Sigmoid colon (tissue), 4 donors: ENCODE data around the genes PAX5 and POLR1E.

- PRO-cap: no peak
- RAMPAGE, long total RNA, 4 experiments: no peak in any of the 4 experiments
These were observed 192.8 kb downstream of the MELK start for GRCh38 chr9:36765152-36766174.

DNA sequence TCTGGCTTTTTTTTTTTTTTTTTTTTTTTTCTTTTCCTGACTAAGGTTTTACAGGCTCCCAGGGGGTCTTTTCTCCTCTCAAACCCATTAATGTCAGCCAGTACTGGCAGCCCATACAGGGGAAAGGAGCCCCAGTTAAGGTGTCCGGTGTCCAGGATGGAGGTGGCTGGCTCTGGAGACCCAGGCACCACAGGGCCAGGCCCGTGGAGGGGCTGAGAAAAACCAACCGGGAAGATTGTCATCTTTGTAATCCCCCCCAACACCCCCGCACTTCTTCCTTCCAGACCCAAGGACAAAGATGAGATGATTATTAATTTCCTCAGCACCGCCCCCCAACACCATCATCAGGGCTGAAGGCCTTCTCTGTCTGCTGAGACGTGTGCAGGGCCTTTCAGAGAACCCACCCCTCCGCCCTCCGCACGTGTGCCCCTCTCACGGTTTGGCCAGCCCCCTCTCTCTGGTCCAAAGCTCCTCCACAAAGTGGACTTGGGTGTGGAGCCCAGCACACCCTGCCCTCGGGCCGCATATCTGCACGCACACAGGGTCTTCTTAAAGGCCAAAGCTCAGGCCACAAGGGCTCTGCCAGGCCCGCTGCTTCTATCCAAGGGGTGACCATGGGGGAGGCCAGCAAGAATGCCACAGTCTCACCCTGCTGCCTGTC is 32.1 kb downstream of the PAX5 start:
- PRO-cap: no peak
- RAMPAGE, long total RNA, 4 experiments: no peak in any of the 4 experiments

- PRO-cap: no peak
- RAMPAGE, long total RNA, 4 experiments: no peak in any of the 4 experiments
These were observed at the start of gene PAX5 for GRCh38 chr9:37033941-37034662. TSS of gene PAX5 (minus strand) at chr9:37034268.

GRCh38 chr9:37037632-37038602 is 3.8 kb upstream of the PAX5 start:
- PRO-cap: no peak
- RAMPAGE, long total RNA, 4 experiments: no peak in any of the 4 experiments

GRCh38 chr9:37187779-37188069 is 67.3 kb downstream of the ZCCHC7 start:
- PRO-cap: no peak
- RAMPAGE, long total RNA, 4 experiments: no peak in any of the 4 experiments

DNA sequence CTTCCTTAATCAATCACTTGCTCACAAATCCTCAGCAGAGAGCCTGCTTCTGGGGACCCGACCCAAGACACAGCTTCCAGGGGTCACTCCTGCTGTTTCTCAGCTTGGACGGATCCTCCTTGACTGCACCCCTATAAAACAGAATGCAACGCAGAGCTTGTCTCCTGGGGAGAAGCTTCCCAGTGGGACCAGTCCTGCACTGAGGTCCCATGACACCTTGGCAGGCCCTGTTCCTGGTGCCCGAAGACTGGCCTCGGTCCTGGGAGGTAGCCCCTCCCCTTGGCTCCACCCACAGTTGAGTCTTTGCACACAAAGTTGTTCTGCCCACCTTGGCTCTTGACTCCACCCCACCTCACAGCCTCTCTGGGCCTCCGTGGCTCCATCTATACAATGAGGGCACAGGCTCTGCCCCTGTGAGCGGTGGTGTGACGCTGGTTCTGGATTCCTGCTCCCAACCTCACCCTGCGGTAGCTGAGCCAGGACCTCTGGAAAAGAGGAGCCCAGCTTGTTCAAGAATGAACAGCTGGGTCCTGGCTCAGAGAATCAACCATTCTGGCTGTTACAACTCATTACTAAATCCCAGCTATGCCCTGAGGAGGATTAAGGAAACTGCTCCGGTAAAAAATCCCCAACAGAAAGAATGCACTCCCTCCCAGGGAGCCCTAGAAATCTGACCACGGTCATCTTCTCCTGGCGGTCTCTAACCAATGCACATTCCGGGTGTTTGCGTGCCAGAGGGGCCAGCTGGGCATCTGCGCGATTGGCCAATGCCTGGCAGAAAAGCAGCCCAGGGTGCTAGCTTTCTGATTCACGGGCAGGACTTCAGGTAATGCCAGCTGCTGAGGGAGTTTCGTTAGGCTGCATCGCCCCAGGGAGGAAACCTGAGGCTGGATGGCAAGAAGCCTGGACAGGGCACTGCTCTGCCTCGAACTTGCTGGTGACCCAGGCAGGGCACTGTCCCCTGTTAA is 10.0 kb upstream of the GRHPR start:
- PRO-cap: no peak
- RAMPAGE, long total RNA, 4 experiments: no peak in any of the 4 experiments

DNA sequence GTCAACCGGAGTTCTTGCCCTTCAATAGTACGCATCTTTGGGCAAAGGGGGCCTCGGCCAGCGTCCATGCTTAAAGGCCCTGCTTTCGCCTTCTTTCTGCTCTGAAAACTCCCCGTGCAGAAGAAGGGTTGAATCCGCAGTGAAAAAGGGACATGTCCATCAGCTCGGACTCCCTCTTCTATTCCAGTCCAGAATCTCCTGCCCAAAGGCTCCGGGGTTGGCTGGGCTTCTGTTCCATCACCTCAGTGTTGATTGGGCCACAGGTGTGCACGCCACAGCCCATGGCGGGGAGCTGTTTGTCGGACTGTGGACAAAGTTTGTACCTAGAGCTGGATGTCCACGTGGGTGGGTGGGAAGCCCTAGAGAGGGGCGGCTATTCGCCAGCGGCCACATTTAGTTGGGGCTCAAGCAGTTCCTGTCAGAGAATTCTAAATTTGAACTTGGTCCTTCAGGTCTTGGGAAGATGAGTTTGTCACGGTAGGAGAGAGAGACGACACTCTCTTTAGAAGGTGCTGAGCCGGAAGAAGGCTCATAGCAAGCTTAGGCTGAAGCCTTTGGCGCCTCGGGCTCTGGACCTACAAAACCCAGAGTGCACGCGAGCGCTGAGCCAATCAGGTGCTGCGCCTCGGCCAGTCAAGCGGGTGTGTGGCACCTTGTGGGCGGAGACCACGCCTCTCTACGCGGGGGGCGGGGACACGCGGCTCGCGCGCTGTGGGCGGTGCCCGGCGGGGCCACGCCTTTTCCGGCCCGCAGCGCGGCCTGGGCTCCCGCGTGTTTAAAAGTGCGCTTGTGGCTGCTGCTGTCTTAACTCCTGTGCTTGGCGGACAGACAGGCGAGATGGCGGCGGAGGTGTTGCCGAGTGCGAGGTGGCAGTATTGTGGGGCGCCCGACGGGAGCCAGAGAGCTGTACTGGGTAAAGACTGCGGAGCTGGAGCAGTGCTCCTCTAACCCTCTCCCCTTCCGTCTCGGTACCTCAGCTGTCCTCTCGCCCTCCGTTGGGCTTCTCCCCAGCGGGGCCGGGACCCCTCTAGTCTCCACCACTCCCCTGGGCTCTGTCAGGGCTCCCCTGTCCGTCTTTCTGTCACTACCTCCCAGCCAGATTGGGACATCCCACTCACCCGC is at the start of gene POLR1E:
POLR1E (plus strand) TSS at position 738 of the 1,122 bp plus-strand sequence.
- PRO-cap: bidirectional peak, plus-strand start at position 807 of the sequence, minus-strand start at position 647 of the sequence
- RAMPAGE, long total RNA, 4 experiments: start-site peak on the plus strand in 4 of 4 experiments, centred at positions 747 to 794 of the sequence, 83 to 161 reads per replicate

GRCh38 chr9:37486392-37487621 is 1.1 kb downstream of the POLR1E start:
- PRO-cap: no peak
- RAMPAGE, long total RNA, 4 experiments: no peak in any of the 4 experiments

DNA sequence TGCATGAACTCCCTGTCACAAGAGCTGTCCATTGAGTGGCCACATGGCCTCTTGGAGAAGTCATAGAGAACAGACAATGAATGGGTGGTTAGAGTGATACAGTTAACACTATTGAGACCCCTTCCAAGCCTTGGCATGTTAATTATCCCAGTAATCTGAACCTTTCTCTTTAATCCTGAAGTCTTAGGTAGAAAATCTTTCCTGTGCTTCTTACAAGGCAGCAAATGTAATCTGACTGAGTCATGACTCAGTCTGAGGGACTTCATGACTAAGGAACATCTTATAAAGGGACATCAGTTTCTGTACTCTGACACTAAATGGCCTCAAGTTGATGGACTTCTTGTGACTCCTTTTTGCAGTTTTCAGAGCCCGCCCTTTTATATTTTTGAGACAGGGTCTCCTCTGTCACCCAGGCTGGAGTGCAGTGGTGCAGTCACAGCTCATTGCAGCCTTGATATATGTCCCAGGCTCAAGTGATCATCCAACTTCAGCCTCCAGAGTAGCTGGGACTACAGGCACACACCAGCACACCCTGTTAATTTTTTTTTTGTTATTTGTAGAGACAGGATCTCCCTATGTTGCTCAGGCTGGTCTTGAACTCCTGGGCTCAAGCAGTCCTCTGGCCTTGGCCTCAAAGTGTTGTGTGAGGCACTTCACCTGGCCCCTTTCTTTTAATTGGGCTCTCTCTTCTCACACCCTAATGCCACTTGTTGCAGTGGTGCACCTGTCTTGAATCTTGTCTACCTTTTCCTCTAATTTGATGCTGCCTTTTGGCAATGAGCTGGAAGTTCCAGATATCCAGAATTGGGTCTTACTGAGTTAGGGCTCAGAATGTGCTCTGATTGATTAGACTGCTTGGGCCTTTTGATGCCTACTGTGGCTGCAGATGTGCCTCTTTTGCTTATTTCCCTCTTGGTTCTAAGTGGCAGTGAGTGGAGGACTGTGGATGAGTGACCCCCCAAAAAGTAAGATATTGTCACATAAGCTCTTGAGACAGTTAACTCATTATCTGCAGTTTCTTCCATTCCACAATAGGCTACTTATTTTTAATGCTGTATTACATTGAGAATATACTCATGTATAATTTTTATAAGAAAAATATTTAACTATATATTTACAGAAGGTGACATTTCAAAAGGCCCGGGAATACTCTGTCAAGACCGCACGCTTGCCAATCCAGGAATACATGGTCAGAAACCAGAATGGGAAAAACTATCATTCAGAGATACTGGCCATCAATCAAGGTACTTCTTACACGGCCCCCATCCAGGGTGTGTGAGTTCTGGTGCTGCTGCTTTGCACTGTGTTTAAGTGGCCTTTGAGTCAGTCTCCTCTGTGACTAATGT is 9.2 kb downstream of the EXOSC3 start:
- PRO-cap: no peak
- RAMPAGE, long total RNA, 4 experiments: no peak in any of the 4 experiments

- PRO-cap: no peak
- RAMPAGE, long total RNA, 4 experiments: no peak in any of the 4 experiments
These were observed 62.3 kb upstream of the SLC25A51 start for GRCh38 chr9:37965936-37966961.

DNA sequence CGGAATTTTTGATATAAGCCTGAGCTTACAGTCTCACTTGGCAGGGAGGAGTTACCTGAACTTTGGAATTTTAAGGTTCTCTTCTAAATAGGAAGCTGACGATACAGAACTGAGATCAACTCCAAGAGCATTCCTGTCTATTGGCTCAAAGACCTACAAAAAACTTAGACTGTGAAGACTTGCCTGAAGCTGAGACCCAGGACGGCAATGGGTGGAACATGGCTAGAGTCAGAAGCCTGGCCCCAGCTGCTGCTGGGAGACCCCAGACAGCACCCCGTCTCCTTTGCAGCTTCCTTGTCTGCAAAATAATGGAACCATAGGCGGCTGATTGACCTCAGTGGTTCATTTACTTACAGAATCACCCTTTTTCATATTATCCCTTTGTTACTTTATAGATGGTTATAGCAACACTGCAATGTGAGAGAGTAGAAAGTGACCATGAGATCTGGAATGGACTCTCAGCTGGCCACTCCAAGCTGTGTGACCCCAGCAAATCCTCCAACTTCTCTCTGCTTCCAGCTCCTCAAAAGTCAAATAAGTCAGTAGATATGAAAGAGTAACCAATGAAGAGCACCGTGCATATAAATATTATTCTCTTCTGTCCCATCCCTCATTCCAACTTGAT is 75.2 kb downstream of the SHB start:
- PRO-cap: no peak
- RAMPAGE, long total RNA, 4 experiments: no peak in any of the 4 experiments

DNA sequence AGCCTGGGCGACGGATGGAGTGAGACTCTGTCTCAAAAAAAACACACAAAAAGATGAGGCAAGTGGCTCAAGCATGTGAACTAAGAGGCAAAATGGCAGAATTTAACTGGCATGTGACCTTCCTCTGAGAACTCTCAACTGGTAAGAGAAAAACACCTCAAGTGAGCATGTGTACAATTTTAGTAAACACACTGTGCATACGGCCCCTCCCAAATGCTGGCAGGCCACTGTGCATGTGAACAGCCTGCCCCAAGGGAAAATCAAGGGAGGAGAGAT is 126.5 kb upstream of the SHB start:
- PRO-cap: no peak
- RAMPAGE, long total RNA, 4 experiments: no peak in any of the 4 experiments

DNA sequence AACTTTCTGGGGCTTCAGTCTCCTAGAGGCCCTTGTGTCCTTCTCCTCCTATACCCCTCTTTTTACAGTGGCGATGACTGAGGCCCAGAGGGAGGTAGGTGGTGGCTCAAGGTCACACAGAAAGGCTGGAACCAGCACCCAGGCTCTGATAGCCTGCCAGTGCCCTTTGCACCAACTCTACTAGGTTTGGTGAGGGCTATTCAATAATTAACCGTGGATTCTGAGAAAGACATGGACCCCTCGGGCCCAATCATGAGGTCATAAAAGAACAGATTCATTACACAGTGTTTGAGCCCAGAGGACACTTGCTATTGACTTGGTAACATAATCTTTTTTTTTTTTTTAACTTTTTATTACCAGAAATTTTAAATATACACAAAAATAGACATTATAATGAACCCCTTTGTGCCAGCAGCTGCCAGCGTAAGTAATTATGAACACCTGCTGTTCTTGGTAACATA is 6.1 kb upstream of the ALDH1B1 start:
- PRO-cap: no peak
- RAMPAGE, long total RNA, 4 experiments: no peak in any of the 4 experiments

DNA sequence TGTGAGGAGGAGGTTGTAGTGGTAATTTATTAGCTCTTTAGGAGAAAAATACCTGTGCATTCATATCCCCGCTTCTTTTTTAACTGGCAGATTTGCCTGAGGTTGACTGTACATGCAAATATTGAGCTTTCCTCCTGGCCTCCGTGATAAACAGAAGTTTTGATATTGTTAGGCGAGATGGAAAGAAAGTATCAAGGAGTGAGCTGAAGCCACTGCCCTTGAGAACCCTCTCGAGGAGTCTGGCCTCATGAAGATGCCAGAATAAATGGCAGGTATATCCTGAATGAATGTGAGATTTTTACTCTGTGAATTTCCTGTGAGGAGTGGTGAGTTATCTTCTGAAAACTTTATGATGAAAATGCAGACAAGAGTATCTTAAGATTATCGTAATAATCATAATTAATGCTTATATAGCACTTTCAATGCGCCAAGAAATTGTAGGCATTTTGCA is 135.3 kb downstream of the FOXD4L6 start:
- PRO-cap: no peak
- RAMPAGE, long total RNA, 4 experiments: no peak in any of the 4 experiments

GRCh38 chr9:41653996-41654902 is 465.1 kb upstream of the ZNG1F start:
- PRO-cap: no peak
- RAMPAGE, long total RNA, 4 experiments: start-site peak on the minus strand in 2 of 4 experiments, at chr9:41654567-41654617 at its widest, 12 reads per replicate

GRCh38 chr9:61554523-61555058 is 364.8 kb downstream of the SPATA31A7 start:
- PRO-cap: no peak
- RAMPAGE, long total RNA, 4 experiments: no peak in any of the 4 experiments

GRCh38 chr9:62800501-62800957 is 1610.7 kb downstream of the SPATA31A7 start:
- PRO-cap: no peak
- RAMPAGE, long total RNA, 4 experiments: start-site peak on the minus strand in 1 of 4 experiments, at chr9:62800633-62801003 at its widest, 6 reads per replicate

DNA sequence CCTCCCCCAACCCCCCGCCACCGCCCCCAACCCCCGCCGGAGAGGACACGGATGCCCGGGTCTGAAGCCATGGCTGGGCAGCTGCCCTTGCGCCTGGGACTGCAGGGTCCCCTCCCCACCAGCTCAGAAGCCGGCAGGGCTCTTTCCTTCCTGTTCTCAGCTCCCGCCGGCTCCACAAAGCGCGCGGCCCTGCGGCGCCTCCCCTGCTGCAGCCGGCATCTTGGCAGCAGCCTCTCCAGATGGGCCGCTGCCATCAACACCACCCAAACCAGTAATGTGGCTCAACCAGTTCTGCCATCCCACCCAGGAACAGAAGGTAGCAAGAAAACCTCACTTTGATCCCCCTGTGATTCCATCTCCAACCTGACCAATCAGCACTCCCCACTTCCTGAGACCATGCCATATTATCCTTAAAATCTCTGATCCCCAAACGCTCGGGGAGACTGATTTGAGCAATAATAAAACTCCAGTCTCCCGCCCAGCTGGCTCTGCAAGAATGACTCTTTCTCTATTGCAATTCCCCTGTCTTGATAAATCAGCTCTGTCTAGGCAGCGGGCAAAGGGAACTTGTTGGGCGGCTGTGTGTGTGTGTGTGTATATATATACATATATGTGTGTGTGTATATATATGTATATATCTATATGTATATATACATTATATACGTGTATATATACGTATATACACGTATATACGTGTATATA is 1674.8 kb downstream of the SPATA31A7 start:
- PRO-cap: no peak
- RAMPAGE, long total RNA, 4 experiments: no peak in any of the 4 experiments

- PRO-cap: no peak
- RAMPAGE, long total RNA, 4 experiments: no peak in any of the 4 experiments
These were observed 415.0 kb downstream of the FOXD4L5 start for GRCh38 chr9:64870136-64870291.

GRCh38 chr9:66153989-66154501 is 417.1 kb downstream of the FOXD4L4 start:
- PRO-cap: no peak
- RAMPAGE, long total RNA, 4 experiments: no peak in any of the 4 experiments